A172 (cell line): ENCODE measurements around a stretch of chr6.

- RAMPAGE, long total RNA, result no peak
Observed at GRCh38 chr6:160967834-160968122, 23.8 kb upstream of the MAP3K4 start.

DNA sequence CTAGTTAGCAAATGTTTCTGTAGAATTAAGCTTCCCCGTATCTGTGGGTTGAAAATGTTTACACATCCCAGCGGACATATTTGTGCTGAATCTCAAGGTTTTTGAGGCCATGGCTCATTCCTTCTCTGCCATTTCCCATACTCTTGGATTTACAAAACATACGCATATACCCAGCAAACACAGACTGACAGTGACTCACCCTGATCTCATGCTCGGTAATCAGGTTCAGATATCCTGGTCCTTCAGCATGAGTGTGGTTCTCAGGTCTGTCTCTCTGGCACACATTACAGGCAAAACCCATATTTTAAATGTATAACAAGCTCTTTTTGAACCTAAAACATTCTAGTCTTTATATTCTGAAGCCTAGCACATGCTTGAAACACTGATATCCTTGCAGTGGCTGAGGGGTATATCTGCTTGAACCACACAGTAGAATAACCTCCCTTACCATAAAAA, 58.6 kb downstream of the AGPAT4 start:
- RAMPAGE, long total RNA, result no peak

DNA sequence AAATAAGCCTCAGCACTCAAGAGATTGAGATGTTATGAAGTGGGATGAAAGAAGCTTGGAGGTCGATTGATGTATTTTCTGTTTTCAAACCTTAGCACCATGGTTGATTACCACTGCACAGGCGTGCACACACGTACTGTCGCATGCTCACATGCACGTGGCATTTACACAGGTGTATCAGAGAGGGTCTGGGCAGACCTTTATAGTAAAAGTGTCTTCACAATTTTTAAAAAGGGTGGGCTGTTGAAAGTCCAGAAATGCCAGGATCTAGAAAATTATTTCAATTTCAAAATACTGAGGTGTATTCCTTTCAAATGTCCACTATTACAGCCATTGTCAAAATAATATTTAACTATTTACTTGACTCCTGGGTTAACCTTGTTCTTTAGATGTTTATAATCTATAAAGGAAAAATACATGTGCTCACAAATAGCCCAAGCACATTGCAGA, 749 bp upstream of the AGPAT4 start:
- RAMPAGE, long total RNA, result no peak

GRCh38 chr6:161406583-161407044, 132.8 kb upstream of the AGPAT4 start:
- RAMPAGE, long total RNA, result no peak

GRCh38 chr6:161435657-161436350, 161.9 kb upstream of the AGPAT4 start:
- RAMPAGE, long total RNA, result no peak

- RAMPAGE, long total RNA, result no peak
Observed at GRCh38 chr6:162058243-162058787, 669.3 kb downstream of the PRKN start.

DNA sequence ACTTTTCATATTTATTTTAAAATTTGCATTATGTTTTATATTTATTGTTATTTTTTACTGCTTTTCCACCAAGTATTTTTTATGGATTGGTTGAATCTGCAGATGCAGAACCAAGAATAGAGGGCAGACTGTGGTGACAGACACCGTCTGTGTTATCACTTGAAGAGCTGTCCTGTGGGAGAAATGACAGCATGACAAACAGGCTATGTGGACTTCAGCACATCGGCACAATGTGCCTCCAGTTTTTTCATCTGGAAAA, 493.0 kb downstream of the PRKN start:
- RAMPAGE, long total RNA, result no peak

GRCh38 chr6:162670136-162670837, 57.3 kb downstream of the PRKN start:
- RAMPAGE, long total RNA, result no peak

GRCh38 chr6:162760056-162760518, 32.3 kb downstream of the PACRG start:
- RAMPAGE, long total RNA, result no peak

DNA sequence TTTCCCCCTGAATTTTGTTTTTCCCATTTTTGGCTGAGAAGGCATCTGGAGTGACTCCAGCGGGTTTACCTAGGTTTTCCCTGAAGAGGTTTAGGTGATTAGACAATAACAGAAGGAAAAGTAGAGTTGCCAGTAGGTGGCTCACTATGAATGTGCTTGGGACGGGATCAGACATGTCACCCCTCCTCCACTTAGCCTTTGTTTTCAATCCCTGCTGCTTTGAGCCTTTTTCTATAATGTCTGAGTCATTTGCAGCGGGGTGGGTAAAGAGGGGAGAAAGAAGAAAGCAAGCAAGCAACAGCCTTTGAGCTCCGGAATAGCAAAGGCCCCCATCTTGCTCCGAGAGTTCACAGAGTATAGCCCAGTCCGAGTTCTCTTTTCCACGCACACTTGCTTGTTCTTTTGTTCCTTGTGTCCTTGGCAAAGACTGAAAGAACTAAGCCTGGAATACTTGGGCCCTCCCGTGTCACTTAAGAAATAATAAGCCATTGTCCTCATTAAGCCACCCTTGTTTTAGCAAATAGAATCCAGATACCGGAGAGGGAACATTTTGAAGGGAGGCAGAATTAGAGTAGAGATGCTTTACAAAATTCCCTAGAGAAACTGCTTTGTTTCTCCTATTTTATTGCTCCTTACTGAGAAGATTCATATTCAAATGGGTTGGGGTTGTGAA, 129.2 kb downstream of the PACRG start:
- RAMPAGE, long total RNA, result no peak

DNA sequence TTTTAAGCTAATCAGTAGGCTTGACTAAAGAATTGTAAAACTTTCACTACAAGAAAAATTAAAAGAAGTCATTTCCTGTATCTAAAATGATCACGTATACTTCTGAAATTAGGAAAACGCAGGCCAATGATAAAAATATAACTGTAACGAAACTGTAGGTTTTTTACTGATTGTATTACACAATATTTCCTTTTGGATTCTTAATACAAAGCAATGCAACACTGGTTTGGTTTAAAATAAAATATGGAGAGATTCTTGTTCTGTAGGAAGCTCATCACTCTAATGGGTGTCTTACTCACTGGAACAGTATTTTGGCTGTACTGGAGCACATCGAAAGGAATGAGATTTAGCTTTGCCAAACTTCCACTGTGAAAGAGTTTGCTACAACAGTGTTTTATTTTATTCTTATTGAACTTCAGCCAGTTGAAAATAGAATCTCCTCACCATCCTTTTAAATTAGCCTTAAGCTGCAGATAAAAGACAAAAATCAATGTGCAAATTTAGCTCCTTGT, 230.8 kb upstream of the QKI start:
- RAMPAGE, long total RNA, result no peak

DNA sequence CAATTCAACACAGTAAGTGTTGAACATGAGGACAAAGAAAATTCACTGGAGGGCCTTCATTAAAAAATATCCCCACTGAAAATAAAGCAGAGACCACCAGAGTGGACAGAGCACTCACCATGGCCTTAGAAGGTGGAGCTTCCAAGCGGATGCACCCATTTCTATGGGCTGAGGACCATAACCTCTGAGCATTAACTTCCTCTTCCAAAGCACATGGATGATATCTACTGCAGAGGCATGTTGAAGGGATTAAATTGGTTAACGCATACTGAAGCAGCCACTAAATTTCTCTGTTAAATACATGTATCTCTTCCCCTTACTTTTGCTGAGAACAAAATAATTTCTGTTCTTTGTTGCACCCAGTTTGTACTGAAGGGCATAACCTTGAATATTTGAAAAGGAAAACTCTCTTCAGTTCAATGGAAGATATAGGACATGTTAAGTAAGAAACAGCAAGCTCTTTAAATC, 204.1 kb upstream of the QKI start:
- RAMPAGE, long total RNA, result no peak

- RAMPAGE, long total RNA, result no peak
Observed at GRCh38 chr6:163231926-163232550, 182.5 kb upstream of the QKI start.

DNA sequence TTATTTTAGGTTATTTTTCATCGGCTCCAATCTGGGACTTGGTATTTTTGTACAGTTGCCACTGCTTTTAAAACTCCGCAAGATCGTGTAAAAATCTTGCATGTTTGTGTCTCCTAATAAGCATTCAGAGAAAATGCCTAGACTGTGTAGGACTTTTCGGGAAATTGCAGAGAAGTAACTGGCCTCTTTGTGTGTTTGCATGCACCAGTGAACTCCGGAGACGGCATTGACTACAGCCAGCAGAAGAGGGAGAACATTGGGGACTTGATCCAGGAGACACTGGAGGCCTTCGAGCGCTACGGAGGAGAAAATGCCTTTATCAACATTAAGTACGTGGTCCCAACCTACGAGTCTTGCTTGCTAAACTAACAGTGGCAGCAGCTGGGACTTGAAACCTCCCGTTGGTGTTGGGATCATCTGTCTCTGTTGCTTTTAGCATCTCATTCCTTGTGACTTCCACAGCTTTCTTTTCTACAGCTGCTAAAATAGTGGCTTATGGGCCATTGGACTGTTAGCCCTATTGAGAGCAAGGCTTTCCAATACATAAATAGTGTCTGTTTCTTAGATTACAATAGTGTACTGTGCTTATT, 99.8 kb upstream of the QKI start:
- RAMPAGE, long total RNA, result no peak

DNA sequence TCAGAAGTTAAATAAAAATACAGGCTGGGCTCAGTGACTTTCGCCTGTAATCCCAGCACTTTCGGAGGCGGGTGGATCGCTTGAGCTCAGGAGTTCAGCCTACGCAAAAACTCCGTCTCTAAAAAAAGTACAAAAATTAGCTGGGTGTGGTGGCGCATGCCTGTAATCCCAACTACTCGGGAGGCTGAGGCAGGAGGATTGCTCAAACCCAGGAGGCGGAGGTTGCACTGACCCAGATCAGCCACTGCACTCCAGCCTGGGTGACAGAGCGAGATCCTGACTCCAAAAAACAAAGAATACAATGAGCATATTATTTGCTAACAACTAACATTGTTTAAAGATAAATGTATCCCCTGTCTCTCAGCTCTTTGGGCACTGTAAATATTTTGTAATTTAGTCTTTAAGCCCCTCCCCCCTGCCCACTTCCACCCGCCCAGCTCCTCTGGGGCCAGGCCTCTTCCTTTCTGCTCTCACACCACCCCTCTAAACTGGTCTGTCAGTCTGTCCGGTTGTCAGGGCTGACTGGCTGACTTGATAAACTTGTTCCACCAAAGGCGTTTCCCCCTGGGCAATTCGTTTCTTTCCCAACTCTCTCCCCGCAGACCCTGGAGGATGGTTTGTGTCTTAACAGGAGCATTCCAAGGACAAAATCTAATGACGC, 62.4 kb upstream of the QKI start:
- RAMPAGE, long total RNA, result no peak

DNA sequence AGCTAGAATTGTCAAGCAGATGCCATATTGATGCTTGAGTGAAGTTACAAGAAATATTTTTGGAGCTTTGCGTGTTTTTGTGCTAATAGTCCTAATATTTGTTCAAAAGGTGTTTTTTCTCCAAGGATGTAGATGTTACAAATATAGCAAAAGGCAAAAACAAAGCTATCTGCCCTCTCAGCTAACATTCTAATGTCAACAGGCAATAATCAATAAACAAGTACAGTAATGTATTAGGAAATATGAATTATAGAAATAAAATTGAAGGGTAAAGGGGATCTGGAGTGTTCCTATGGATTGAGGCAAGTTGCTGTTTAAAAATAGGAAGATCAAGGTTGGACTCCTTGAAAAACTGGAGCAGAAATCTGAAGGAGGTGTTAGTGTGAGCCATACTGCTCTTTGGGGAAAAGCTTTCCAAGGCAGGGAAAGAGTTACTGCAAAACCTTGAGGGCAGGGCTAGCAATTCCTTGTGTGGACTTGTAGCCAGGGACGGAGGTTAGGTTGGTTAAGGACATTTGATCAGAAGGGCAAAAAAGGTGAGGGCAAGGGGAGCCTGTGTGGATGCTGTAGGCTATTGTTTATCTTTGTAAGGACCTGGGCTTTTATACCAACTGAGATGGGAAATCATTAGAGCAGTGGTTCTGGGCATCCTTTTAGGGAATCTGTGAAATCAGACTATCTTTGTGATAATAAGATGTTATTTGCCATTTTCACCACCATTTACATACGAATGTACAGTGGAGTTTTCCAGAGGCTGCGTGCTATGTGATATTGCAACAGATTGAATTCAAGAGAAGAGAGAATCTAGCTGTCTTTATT, 27.0 kb downstream of the QKI start:
- RAMPAGE, long total RNA, result no peak

DNA sequence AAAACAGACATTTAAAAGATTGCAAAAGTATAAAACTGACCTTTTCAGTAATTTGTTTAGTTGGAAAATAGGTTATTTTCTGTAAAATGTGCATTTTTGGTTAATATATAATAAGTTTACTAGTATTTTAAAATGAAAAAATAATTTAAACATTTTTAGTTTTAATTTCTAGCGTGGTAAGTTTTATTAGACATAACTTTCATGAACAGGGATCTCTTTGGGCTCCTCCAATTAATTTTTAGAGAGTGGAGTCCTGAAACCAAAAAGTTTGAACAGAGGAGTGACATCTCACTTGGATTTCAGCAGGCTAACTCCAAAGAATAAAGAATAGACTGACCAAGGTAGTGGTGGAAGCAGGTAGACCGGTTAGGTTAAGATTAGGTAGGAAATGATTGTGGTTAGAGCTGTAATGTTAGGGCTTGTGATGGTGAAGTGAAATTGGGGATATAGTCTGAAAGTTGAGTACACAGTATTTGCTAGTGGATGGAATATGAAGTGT, 27.7 kb downstream of the QKI start:
- RAMPAGE, long total RNA, result no peak

GRCh38 chr6:163469965-163471035, 55.8 kb downstream of the QKI start:
- RAMPAGE, long total RNA, result no peak

DNA sequence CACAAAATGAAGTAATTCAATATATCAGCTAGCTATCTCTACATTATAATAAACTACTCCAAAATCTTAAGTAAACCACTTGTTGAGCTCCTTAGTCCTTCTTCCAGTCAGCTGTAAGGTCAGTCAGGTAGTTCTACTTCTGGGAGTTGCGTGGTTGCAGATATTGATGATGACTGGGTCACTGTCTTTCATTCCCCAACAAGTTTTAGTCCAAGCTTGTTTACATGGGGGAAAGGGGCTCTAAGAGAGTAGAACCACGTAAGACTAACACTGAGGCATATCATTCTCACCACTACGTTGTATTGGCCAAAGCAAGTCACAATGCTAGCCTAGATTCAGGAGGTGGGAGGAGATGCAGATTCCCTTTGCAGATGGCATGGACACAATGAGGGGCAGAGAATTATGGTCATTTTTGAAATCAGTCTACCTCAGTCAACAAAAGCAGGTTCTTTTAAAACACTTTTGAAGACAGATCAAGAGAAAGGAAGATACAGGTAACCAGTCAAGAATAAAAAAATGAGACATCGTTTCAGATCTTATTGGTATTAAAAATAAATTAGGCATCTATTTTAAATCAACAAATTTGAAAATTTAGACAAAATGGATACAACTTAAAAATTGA, 58.6 kb downstream of the QKI start:
- RAMPAGE, long total RNA, result no peak

GRCh38 chr6:163576130-163577285, 162.0 kb downstream of the QKI start:
- RAMPAGE, long total RNA, result no peak